Monocyte (primary cell): ENCODE data around the gene ATP1A1.

DNA sequence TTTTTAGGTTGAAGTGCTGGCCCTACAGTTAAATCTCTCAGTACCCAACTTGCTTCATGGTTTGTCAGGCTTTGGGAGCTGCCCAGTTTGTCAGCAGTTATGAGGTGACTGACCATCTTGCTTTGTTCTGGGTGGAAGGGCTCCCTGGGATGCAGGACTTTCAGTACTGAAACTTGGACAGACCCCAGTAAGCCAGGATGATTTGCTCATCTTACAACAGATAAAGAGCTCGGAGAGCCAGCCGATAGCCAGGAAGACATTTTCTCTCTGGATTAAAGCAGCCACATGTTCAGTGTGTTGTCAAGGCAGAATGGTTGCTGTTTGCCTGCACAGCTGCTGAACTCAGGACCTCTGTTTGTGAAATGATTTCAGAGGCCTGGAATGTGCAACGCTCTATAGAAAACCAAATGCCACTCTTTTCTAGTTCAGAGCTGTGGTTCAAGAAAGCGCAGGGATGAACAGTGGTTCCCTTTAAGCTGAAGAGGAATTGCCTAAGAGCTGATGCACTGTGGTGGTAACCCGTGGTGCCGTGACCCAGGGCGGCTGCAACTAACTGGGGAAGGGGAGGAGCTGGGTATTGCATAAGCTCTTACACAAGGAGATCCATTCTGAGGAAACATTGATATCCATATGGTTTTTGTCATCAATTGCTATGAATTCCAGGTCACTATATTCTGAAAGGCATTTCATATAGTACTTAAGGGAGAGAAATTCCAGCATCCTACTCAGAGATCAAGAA, 40.7 kb downstream of the CASQ2 start:
- PRO-cap, 2 experiments: no peak in any of the 2 experiments

DNA sequence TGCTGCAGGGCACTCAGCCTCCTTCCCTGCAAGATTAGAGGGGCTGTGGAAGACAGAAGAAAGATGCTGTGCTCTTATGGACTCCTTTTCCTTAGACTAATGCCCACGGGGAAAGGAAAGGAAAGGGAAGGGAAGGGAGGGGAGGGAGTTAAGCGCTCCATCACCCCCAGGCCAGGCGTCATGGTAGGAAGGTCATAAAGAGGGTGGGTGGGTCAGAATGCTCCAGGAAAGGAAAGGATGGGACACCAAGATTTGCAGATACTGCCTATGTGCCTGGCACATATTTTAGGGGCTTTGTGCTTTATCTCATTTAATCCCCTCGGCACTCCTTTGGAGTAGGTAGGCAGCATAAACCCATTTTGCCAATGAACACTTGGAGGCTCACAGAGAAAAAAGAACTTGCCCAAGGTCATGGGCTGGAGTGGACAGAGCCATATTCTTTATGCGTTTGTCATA, 41.4 kb downstream of the MAB21L3 start:
- PRO-cap, 2 experiments: no peak in any of the 2 experiments

- PRO-cap, 2 experiments: peak in 2 of 2 experiments; most common plus-strand start chr1:116373244 (in 2); most common minus-strand start chr1:116373624 (in 2)
Measured at GRCh38 chr1:116373174-116373733, at the start of gene ATP1A1. TSS of gene ATP1A1 (plus strand) at chr1:116373244.

- PRO-cap, 2 experiments: no peak in any of the 2 experiments
Measured at GRCh38 chr1:116409704-116410343, 36.8 kb downstream of the ATP1A1 start.

DNA sequence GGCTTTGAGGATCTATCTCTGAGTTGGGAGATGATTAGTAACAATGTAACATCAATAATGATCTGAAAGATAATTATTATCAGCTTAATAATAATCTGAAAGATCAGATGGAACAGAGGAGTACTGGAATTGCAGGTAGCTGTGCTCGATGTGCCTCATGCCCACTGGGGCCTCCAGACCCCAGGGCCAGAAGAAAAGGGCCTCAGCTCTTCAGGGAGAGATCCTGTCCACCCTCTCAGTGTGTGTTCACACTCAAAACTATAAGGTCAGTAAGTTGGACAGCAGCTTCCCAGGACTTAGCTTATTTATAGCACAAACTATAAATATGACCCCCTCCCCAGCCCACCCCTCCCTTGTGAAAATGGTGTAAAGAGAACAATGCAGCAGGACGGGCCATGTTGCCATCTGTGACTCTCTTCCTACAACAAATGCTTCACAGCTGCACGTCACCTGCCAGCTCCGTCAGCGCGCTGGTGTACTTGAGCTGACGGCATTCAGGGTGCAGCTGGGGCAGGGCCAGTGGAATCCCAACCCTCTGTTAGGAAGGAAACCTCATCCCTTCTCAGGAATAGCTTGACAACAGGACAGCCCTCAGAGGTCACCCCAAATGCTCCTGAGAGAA, 84.7 kb downstream of the ATP1A1 start:
- PRO-cap, 2 experiments: no peak in any of the 2 experiments

- PRO-cap, 2 experiments: no peak in any of the 2 experiments
Measured at GRCh38 chr1:116475849-116476327, 94.9 kb downstream of the CD58 start.

- PRO-cap, 2 experiments: no peak in any of the 2 experiments
Measured at GRCh38 chr1:116544719-116545401, 26.0 kb downstream of the CD58 start.

DNA sequence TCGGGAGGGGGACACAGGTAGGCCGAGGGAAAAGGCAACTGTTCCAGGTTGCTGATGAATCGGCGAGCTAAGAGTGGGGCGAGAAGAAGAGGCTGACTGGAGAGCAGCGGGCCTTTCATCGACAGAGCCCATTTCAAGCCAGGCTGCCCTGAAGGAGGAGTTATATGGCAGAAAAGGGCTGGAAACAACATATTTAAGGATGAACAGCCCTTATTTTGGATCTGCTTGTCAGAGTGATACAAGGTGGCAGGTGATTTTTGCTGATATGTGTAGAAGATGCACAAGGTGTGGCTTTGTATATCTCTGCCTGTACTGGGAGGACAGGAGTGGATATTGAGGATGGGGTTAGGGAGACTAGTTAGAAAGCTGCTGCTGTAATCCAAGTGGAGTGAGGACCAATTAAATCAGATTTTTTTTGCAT, 1.0 kb downstream of the CD2 start:
- PRO-cap, 2 experiments: no peak in any of the 2 experiments

DNA sequence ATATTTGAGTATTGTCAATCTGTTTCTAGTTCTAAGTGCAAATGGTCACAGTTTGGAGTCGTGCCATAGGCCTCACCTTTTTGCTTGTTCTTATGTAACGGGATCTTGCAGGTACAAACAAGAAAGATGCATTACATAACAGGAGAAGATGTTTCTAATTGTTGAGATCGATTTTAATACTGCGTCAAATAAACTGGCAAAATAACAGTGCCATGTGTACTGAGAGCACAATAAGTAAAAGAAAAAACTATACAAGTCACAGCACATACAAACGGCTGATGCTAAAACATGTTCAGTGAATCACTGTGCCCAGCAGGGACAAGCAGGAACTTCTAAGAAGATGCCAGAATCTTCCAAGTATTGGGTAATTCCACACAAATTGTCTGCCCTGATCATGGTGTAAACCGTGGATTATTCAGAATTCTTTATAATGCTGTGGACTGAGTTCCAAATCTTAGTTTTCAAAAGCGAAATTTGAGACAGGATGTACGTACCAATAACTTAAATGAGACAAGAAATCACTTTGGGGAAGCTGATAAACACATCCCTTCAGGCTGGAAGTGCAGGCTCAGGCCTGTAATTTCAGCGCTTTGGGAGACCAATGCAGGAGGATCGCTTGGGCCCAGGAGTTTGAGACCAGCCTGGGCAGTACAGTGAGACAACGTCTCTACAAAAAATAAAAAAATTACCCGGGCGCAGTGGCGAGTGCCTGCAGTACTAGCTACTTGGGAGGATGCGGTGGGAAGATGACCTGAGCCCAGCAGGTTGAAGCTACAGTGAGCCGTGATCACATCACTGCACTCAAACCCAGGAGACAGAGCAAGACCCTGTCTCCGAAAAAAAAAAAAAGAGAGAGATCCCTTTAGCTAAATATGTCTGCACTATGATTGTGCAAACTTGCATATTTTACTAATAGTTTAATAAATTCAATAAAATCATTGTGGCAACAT, 54.4 kb downstream of the CD2 start:
- PRO-cap, 2 experiments: no peak in any of the 2 experiments

- PRO-cap, 2 experiments: no peak in any of the 2 experiments
Measured at GRCh38 chr1:116825158-116826288, 71.3 kb downstream of the CD2 start.

DNA sequence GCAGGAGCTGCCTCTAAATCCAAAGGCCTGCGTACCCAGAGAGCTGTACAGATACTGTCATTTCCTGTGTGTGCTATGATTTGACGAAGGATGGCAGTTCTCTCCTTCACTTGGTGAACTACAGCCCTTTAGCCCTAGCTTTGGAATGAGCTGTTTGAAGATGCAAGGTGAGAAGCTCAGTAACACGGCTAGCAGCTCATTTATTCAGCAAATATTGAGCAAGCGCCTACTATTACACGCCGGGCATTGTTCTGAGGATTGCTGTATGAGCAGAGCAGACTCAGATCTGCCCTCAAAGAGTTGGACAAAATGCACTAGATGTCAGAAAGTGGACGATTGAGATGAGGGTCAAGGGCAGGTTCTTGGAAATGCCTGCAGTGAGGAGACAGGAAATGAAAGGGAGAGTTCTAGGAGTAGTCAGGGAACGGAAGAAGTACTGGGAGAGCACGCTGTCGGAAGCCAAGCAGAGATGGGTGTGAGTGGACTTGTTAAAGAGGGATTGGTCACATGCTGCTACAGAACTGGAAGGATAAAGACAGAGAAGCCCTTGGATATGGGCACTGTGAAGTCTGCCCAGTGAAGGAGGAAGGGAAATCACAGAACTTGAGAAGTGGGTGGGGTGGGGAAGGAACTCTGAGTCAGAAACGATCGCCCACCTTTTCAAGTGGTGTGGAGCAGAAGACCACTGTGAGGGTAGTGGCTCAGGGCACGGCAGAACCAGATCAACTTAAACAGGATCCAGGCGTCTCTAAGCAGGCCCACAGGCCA, 7.0 kb downstream of the PTGFRN start:
- PRO-cap, 2 experiments: no peak in any of the 2 experiments

DNA sequence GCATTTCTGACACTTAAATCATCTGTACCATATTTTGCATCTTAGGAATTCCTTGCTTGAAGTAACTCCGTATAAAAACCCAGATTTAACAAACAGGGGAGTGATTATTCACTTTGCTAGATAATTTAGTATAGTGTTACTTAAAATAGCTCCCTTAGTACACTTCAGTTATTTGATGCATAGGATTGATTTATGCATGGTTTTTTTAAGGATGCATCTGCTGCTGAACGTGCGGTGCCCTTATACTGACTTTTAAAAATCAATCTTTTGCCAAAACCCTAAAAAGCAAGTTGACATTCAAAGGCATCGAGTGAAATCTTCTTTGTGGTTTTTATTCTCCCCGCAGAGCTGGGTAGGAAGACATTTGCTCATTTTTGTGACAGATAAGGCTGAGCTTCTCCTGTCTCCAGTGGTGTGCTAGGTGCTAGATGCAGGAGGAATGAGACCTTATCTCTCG, 15.3 kb upstream of the CD101 start:
- PRO-cap, 2 experiments: no peak in any of the 2 experiments

GRCh38 chr1:117358019-117358426, 9.2 kb upstream of the MAN1A2 start:
- PRO-cap, 2 experiments: no peak in any of the 2 experiments

DNA sequence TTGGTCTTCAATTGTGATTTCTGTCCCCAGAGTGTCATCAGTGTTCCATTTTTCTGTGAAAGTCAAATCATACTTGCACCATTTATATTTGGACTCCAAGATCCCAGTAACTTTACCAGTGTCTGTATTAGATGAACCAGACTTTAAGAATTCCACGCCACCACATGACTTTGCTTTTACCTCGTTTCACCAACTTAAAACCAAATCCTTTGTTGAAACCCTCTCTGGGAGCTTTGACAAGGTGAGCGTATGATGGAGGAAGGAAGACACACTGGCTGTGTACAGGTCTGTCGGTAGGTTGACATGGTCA, 35.5 kb downstream of the TENT5C start:
- PRO-cap, 2 experiments: no peak in any of the 2 experiments

- PRO-cap, 2 experiments: no peak in any of the 2 experiments
Measured at GRCh38 chr1:117659620-117660342, 53.9 kb downstream of the TENT5C start.

- PRO-cap, 2 experiments: no peak in any of the 2 experiments
Measured at GRCh38 chr1:117671907-117672192, 66.0 kb downstream of the TENT5C start.

DNA sequence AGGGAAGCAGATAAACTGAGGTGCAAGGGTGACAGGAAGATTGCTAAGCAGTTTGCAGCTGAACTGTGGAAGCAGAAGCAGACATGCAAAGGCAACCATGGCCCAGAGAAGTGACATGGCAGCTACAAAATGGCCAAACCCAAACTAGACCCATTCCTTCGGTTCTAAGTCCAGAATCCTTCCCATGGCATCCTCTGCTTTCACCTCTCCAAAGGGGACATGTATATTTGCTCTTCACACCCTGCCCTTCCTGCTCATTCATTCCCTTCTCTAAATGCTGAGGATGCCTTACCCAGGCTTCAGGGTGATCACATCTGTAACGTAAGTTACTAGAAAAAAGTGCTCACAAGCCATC, 74.4 kb downstream of the TENT5C start:
- PRO-cap, 2 experiments: no peak in any of the 2 experiments

- PRO-cap, 2 experiments: no peak in any of the 2 experiments
Measured at GRCh38 chr1:117841108-117841657, 88.2 kb downstream of the GDAP2 start.

GRCh38 chr1:117899024-117899400, 30.4 kb downstream of the GDAP2 start:
- PRO-cap, 2 experiments: no peak in any of the 2 experiments

GRCh38 chr1:117960131-117960330, 30.5 kb downstream of the WDR3 start:
- PRO-cap, 2 experiments: no peak in any of the 2 experiments